Hematopoietic multipotent progenitor cell (in vitro differentiated cells): Measurements from ENCODE around the gene ARRDC3.

GRCh38 chr5:87081482-87081871 lies 186.2 kb upstream of the RASA1 start:
- CAGE, long polyA plus RNA: no peak

DNA sequence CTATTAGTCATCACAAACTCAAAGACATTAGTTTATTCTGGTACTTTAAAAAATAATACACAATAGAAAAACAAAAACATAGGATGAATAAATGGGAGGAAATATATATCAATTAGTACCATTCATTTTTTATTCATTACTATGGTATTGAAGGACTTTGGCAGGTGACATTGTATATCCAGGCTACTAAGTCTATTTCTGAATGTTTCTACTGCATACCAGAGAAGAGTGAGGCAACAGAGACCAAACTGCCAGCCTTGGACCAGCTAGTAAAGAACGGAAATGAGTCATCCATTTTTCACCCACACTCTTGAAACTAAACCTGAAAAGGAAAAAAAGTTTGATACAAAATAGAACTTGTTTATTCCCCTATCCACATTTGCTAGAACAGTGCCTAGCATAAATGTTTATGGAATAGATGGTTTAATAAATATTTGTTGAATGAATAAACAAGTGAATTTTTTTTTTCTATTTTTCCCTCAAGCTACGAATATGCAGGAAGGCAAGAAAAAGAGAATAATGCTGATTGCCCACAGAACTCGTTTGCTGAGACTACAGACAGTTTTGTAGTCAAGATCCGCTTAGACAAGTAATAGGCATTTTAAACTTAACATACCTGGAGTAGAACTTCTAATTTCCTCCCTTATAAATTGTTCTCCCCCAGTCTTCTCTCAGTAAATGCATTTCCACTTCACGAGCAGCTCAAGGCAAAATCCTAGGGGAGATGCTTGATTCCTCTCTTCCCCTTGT lies 146.3 kb upstream of the RASA1 start:
- CAGE, long polyA plus RNA: no peak

- CAGE, long polyA plus RNA: no peak
These were observed 26.9 kb downstream of the CCNH start for GRCh38 chr5:87385856-87386270.

- CAGE, long polyA plus RNA: no peak
These were observed 925 bp downstream of the CCNH start for GRCh38 chr5:87411755-87412255.

- CAGE, long polyA plus RNA: no peak
These were observed 262.0 kb upstream of the CCNH start for GRCh38 chr5:87674748-87675074.

- CAGE, long polyA plus RNA: no peak
These were observed 95.8 kb downstream of the TMEM161B start for GRCh38 chr5:88172722-88173305.

GRCh38 chr5:88674670-88675539 lies 208.1 kb downstream of the MEF2C start:
- CAGE, long polyA plus RNA: no peak

GRCh38 chr5:88829104-88829472 lies 53.9 kb downstream of the MEF2C start:
- CAGE, long polyA plus RNA: no peak

DNA sequence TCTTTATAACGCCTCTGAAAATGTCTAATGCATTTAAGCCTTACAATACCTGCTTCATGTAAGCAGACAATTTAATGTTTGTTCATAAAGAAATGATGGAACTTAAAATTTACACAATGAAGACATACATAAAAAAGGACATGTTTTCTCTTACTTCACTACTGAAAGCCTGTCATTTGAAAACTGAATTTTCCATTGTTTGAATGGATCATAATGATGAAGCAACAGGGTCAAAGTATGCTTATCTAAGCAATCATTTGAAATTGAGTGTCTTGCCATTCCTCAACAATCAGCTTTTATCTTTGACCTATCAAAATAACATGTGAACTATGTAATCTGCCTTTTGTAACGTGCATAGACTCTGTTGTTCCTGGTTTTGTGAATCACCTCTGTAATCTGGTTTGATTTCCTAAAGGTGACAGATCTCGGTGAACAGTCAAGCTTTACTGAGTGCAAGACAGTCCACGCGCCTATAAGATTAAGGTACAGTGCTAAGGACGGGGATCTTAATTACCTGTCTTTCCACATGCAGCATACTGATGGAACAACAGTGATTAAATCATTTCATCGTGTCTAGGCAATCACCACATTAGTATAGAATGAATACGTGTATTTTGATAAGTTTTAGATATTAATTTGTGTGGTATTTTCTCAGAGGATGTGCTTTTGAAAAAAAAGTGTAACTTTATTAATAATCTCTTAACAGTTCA lies 3.2 kb downstream of the MEF2C start:
- CAGE, long polyA plus RNA: no peak

- CAGE, long polyA plus RNA: no peak
These were observed 4.2 kb upstream of the MEF2C start for GRCh38 chr5:88887247-88887619.

- CAGE, long polyA plus RNA: no peak
These were observed 20.9 kb upstream of the MEF2C start for GRCh38 chr5:88903901-88904180.

GRCh38 chr5:90524854-90525431 lies 4.4 kb downstream of the LYSMD3 start:
- CAGE, long polyA plus RNA: no peak

GRCh38 chr5:90917837-90918358 lies 359.3 kb downstream of the ADGRV1 start:
- CAGE, long polyA plus RNA: no peak

DNA sequence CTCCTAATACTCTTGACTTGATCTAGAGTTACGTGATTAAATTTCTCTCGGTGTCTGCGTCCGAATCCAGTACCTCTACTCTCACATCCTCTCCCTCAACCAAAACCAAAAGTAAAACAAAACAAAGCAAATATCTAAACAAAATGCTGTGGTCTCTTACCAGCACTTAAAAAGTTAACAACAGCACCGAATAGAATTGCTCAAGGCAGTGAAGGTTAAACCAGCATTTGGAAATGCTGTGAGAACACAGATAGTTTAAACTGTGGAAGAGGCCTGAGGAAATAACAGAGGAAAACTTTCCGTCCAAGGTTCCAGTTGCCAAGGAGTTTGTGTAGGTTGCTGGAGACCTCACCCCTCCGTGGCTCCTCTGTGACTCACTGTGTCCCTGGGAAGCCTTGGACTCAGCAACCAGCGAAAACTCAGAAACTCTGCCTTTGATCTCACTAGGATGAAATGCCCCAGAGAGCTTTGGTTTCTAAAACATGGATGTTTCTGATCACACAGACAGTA lies 193.2 kb downstream of the ARRDC3 start:
- CAGE, long polyA plus RNA: no peak

DNA sequence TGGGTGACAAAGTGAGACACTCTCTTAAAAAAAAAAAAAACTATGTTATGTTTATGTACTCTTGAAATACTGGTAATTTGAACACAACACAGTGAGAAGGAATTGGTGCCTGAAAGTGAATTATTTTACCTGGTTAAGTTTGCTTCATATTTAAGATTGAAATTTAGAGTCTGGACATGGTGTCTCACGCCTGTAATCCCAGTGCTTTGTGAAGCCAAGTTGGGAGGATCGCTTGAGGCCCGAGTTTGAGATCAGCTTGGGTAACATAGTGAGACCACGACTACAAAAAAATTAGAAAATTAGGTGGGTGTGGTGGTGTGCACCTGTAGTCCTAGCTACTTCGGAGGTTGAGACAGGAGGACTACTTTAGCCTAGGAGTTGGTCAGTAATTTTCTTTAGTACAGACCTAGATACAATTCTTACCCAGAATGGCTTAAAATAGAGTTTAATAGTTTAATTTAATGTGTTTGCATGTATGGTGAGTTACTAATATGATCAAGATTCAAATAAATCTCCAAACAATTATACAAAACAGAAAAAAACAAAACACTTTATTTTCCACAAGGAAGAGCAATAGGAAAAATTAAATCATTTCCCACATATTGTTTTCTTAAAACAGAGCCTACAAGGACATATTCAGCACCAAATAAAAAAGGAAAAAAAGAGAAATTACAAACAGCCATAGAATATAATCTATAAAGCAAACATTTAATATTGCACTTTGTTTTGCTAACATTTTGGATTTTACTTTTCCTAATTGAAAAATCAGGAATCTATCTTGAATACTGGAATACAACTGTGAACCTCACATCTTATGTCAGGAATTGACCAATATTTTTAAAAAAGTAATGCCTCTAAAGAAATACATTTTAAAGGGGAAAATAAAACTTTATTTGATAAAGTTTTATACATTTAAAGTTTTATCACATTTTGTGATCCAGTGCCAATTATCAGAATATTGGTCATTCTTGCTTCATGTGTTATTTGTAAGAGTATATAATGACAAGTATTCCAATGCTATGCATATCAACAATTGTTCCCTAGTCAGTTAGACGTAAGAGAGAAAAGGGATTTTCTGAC lies 14.6 kb downstream of the ARRDC3 start:
- CAGE, long polyA plus RNA: no peak

- CAGE, long polyA plus RNA: no peak
These were observed 10.3 kb downstream of the ARRDC3 start for GRCh38 chr5:91372782-91373277.

- CAGE, long polyA plus RNA: no peak
These were observed 2.1 kb downstream of the ARRDC3 start for GRCh38 chr5:91381048-91381479.

DNA sequence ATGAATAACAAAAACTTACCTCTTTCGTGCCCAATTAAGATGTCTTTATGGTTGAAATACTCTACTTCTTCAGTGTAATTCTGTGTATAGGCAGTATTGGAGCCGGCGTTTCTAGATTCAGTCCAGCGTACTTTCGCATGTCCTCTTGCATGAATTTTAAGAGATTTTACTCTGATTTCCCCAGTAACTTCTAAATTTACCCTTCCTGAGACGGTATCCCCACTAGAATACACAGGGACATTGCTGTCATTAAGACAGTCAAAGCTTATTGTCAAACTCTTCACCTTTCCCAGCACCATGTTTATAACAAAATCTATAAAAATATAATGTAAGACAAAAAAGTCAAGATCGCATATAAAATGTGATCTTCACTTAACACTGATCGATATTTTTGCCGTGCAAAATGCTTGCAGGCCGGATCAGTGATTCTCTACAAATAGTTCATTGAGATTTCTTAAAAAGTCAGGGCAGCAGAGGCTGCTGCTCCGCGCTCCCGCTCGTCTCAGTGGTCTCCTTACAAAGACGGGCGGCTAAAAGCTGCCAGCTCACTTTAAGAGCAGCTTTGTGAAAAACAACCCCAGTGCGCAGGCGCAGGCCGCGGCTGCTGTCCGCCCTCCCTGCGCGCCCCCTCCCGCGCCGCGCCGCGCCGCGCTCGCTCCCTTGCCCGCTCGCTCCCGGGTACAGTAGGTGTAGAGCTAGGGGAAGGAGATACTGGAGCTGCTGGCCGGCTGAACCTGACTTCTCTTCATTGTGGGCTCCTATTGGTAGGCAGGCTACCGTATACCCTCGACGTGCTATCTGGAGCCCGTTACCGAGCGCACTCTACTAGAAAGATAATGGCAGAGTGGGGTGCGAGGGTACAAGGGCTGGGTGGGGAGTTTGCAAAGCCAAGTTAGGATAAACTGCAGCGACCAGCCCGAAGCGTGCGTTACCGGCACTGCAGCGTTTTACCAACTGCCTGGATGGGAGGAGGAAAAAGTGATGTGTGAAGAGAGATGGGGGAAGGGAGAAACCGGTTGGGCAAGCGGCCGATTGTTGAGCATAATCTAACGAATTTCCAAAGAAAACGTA lies at the start of gene ARRDC3:
TSS of gene ARRDC3 (minus strand) at position 524 of the 1,071 bp plus-strand sequence.
- CAGE, long polyA plus RNA: start-site peak on the minus strand centred at position 509 of the sequence, 6 bp wide, 26 reads; start-site peak on the minus strand centred at position 718 of the sequence, 84 bp wide, 31 reads

DNA sequence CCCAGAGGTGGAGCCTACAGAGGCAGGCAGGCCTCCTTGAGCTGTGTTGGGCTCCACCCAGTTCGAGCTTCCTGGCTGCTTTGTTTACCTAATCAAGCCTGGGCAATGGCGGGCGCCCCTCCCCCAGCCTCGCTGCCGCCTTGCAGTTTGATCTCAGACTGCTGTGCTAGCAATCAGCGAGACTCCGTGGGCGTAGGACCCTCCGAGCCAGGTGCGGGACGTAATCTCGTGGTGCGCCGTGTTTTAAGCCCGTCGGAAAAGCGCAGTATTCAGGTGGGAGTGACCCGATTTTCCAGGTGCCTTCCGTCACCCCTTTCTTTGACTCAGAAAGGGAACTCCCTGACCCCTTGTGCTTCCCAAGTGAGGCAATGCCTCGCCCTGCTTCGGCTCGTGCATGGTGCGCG lies 815.8 kb upstream of the ARRDC3 start:
- CAGE, long polyA plus RNA: no peak

DNA sequence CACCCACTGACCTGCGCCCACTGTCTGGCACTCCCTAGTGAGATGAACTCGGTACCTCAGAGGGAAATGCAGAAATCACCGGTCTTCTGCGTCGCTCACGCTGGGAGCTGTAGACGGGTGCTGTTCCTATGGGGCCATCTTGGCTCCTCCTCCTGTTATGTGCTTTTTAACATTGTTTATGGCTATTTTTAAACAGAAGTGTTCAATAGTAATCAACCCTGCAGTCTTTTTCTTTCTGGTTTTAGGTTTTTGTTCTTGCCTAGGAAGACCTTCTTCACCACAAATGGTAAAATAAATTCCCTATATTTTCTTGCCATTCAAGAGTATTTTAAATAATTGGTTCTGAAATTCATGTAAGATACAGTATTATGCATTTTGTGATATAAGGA lies 816.2 kb upstream of the ARRDC3 start:
- CAGE, long polyA plus RNA: no peak